Neuron (in vitro differentiated cells): Measurements from ENCODE around the gene FXR1.

DNA sequence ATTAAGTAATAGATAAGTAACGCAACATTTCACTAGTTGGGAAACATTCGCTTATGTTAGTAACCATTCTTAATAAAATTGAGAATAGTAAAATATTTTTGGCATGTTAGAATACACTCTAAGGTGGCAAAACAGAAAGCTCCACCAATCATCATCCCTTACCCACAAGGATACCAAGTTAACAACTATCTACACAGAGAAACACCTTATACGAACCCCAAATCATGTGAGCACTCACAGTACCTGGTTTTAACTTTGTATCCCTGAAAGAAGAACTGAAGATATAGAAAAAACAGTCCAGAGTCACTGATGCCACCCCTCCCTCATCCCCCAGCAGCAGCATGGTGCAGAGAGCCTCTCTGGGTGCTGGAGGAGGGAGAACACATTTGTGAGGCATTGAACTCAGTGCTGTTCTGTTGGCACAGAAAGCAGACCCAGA, 32.0 kb downstream of the NAALADL2 start:
- PRO-cap, result no peak

DNA sequence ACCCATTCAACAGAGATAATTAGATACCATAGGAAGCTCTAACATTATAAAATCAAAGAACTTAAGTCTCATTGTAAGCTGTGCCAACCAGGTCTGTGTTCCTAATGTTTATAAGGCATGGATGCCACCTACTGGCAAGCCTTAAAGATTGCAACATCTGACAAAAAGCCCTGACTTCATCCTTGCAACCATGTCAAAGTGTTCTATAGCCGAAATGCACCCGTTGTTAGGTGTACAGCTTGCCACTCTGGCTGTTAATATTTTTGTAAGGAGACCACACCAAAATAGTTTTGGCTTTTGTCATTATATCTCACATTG, 258.3 kb downstream of the TBL1XR1 start:
- PRO-cap, result no peak

- PRO-cap, result no peak
Observed at GRCh38 chr3:177145347-177146150, 51.7 kb downstream of the TBL1XR1 start.

DNA sequence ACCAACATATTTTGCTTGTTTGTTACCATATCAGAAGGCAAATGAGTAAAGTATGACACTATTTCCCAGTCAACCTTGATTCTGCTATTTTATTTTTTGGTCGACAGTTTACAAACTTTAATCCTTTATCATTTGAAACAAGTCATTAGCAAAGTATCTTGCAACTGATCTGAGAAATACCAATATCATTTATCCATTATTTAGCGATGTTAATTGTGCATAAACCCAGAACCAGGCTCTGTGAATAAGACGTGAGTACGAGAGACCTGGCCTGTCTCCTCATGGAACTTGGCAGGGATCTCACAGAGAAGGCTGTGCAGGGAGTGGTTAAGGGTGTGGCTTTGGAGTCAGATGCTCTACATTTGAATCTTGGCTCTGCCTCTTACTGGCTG, 39.8 kb upstream of the TBL1XR1 start:
- PRO-cap, result no peak

DNA sequence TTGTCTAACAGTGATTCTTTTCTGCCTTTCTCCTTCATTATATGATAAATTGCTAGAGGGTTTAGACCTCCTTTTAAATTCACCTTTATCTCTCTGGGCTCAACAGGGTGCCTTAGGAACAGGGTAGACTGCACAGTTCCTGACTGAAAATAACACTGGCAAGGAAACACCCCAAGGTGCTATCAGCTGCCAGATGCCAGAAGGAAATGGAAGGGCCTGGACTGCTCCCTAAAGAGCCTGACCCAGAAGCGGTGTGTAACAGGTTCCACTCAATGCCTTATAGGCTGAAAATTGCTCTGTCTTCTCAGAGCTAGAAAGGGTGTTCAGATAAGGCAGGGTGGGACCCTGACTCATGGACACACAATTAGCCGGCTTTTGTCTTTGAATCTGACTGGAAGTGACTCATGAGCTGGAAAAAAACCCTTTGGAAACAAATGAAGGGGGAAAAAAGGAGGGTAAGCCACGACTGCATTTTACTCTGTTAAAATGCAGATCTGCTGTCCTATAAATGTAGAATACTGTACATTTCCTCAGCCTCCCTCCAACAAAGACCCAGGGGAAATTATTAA, 160.1 kb upstream of the TBL1XR1 start:
- PRO-cap, result no peak

GRCh38 chr3:177428982-177429311, 231.7 kb upstream of the TBL1XR1 start:
- PRO-cap, result no peak

DNA sequence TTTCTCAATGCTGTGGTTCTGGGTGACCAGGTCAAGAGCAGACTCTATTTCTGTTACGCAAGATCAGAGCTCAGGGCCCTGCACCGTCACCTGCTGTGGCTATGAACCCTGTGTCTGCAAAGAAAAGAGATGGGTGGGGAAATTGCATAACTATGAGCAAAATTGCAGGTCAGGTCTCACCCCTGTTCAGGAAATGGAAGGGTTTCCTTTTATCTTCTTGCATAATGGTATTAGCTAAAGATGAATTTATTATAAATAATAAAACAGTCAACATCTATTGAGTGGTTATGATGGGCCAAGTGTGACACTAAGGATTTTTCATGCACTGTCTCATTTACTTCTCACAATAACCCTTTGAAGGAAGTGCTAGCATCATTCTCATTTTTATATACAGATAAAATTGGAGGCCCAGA, 252.5 kb upstream of the TBL1XR1 start:
- PRO-cap, result no peak

- PRO-cap, result no peak
Observed at GRCh38 chr3:177591329-177591916, 394.1 kb upstream of the TBL1XR1 start.

GRCh38 chr3:177676612-177677304, 479.5 kb upstream of the TBL1XR1 start:
- PRO-cap, result no peak

DNA sequence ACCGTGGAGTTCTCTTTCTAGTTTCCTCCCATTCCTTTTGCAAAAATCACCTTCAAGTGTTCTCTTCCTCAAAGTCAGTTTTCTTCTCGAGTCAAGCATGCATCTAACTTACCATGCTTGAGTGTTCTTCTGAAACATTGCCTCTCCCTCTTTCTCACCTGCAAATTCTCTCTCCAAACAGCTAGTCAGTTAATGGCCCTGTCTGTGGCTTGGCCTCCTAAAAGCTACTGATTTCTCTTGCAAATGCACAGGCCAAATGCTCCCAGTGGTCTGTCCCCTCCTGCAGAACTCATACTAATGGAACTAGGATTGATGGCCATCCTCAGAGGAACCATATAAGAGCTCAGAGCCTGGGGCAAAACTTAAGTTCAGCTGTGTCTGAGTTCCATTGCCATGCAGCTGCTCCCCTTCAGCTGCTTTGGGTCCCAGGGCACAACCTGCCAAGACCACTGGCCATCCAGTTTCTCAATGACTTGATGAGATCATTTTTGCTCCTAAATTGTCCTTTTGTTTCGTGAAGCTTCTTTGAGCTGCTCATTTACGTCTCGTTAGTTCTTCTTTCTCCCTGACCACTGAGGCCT, 529.4 kb upstream of the TBL1XR1 start:
- PRO-cap, result bidirectional peak, plus-strand start at position 551 of the sequence, minus-strand start at position 299 of the sequence

- PRO-cap, result bidirectional peak, plus-strand start at chr3:179149230, minus-strand start at chr3:179149085
Observed at GRCh38 chr3:179148909-179149938, 1.1 kb downstream of the PIK3CA start.

DNA sequence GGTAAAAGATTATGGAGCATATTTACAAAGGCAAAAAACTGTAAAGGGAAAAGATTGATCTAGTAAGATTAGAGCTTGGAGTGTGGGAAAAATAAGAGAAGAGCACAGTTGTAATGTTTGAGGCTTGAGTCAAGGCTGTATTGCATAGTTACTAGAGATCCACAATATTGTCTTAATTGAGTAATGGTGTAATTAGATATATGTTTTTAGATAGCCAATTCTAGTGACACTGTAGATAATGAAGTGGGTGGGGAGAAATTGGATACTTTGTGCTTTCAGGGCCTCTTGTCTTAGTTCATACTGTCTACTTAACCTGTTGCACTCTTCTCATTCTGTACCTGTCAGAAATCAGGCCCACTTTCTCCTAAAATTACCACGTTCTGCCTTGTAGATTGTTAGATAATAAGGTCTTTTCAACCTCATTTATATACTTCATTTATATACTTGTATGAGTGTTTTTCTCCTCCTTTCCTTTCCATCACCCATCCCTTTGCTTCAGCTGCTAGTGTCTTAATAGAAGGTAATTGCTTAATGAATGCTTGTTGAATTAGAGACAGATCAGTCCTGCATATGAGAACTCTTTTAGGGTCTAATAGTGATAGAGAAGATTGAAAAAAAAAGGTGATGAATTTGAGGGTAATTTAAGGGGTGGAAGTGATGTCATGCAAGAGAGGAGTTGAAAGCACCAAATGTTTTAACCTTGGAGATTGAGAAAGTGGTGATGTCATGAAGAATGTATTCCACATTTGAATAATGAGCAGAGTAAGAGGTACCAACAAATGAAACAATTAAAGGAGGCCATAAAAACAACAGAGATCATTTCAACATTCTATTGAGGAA, 32.0 kb downstream of the PIK3CA start:
- PRO-cap, result no peak

DNA sequence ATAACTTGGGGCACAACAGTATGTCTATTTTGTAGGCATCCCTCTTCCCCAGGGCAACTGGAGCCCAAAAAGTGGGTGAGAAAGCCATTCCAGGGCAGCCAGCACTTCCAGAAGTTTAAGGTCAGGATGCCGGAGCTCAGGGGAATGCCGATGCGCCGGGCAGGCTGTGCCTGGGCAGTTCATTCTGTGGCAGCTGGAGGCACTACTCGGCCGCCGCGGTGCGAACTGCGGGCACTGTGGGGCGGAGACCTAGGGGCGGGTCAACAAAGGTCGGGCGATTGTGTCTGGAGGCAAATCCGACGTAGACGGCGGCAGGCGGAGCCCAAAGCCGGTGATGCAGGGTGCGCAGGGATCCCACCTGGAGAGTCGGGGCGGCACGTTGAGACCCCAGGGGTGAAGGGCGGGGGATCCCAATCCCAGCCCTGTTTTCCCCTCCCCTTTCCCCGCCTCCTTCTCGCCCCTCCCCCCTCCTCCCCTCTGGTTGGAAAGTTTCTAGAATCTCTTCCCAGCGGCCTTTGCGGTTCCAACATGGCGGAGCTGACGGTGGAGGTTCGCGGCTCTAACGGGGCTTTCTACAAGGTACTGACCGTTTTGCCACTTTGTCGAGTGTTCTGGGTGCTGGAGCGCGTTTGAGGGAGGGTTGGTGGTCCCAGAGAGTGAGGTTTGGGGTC, at the start of gene FXR1:
TSS of gene FXR1 (plus strand) at position 513 of the 671 bp plus-strand sequence.
- PRO-cap, result bidirectional peak, plus-strand start at position 518 of the sequence, minus-strand start at position 381 of the sequence

GRCh38 chr3:181110959-181111348, 121.4 kb upstream of the DNAJC19 start:
- PRO-cap, result no peak

DNA sequence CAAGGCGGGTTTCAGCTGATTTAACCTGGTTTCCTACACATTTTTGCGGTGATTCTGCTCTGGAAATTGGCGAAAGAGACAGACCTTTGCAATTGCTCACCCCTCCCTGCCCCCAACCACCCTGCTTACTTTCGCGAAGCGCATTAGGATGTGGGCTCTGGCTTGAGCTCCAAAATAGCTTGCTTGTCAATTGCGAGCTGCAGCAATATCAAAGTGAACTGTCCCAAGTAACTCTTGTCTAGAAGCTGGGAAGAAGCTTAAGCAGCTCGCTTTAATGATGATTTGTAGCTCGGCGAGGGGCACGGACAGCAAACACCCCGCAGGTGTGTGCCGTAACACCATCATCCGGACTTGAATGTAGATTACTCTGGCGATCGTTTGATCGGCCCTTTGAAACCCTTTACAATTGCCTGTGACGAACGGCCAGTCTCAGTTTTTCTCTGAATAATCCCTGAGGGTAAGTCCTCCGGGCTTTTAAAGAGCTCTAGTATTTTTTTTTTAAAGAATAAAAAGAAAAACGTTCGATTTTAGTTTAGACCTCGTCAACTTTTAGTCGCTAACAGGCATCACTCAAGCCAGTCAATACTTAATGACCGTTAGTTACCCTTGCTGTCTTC, 16.0 kb downstream of the SOX2 start:
- PRO-cap, result no peak

DNA sequence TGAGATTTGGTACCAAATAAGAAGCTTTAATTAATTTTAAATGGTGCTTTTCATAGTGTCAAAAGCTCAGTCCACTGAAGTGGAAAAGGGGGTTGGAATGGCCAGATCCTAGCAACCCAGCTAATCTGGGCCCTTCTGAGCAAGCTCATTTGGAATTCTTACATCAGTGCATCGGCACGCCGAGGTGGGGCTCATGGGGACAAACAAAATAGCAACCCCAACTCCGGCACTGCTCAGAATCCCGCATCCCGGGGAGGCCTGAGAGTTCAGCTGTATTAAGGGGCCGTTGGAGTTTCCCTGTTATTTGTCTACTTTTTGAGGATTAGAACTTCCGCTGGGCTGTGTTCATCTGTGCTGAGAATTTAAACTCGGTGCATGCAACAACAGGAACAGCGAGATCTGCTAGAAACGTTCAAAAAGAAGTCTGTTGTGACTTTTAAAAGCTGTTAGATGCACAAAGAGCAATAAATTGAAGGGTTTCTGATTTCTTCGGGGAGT, 526.5 kb downstream of the SOX2 start:
- PRO-cap, result no peak

GRCh38 chr3:182498670-182498925, 294.7 kb upstream of the ATP11B start:
- PRO-cap, result no peak

- PRO-cap, result no peak
Observed at GRCh38 chr3:182794977-182795879, 1.9 kb downstream of the ATP11B start.

DNA sequence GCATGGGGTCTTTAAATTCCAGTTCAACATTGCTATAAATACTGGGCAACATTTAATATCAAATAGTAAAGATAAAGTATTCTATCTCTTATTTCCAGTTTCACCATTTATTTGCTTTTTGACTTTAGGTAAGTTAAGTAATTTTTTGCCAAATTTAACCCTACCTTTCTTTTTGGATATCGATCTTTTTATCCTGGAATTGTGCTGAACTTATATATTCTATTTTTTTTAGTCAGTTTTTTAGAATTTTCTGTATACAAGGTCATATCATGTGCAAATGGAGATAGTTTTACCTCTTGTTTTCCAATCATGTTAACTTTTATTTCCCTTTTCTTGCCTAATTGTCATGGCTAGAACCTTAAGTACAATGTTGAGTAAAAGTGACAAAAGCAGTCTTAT, 70.6 kb downstream of the ATP11B start:
- PRO-cap, result no peak

DNA sequence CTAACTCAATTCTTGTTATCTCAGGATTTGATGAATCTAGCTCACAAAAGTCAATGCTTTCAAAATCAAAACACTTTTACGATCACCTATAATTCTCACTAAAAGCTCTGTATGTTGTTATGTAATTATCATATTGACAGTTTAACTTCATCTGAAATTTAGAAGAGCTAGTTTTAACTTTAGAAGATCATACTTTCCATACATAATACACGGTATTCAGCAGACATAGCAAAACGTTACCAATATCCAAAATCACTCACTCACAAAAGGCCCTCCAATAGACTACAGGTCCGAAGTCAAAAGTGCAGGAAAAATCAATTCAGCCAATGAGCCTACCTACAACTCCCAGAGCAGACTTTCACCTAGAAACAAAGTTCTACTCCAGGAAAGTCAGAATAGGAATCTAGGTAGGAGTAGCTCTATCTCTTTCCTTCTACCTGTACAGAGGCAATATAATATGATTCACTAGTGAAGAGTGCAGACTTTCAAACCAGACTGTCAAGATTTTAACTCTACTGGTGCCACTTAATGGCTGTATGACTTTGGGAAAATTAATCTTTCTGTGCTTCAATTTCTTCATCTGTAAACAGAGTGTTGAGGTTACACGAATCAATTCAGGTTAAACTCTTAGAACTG, 9.6 kb downstream of the DCUN1D1 start:
- PRO-cap, result no peak